Brain (tissue), 1 donor: ENCODE measurements around a stretch of chr5.

- RRBS, result 2% methylated on average over 7 of the region's 28 CpGs
These were observed 4.8 kb upstream of the RGMB start for GRCh38 chr5:98768704-98769043.

GRCh38 chr5:98872425-98873149, 56.2 kb downstream of the CHD1 start:
- RRBS, result no CpG with 5 or more reads among the region's 6 CpGs

DNA sequence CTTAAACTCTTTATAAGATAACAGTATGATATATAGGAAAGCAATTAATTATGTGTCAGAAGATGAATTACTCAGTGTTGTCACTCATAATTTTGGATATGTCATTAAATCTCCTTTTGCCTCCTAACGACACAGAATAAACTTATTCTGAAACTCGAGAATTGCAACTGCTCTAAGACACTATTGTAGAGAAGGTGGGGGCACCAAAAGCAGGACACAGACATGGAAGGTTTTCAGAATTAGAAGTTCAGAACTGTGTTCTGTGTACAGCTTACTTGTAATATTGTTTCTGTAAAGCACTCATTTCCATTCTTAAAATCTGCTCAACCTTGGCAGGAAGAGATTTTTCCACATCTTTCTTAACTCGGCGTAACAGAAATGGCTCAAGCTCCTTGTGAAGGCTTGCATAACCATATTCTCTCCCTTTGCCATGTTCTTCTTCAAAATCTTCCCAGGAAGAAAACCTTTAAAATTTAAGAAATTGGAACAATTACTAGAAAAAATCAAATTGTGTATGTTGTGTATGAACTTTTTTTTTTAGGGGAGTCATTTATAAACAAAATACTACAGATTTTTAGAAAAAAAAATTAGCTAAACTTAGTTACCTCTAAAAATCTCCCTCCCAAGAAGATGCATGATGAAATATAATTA, 36.4 kb downstream of the CHD1 start:
- RRBS, result no CpG with 5 or more reads among the region's 4 CpGs

DNA sequence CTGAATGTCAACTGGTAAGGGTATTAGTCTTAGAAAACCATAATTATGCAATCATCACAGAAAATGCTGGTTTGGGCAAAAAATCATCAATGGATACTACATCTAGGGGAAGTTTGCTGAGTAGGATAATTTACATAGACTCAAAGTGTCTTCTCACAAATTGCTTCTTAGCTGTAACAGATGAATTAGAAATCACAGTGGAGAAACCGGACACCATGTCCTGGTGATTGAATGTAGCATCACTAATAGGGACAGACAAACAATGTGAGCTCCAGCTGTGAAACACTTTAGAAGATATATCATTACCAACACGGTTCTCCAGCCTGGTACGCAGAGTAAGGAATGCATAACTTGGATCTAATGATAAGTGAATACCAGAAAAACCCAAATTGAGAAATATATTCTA, 17.4 kb downstream of the CHD1 start:
- RRBS, result no CpG with 5 or more reads among the region's 3 CpGs

DNA sequence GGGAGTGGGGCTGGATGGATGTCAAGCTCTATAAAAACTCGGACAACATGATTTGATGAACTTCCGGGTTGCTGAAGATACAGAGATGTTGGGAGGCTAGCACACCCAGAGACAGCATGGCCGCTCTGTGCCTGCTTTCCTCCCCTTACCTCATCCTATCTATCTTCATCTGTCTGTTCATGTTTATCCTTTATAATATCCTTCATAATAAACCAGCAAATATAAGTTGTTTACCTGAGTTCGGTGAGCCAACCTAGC, 18.7 kb upstream of the CHD1 start:
- RRBS, result no CpG with 5 or more reads among the region's 4 CpGs

GRCh38 chr5:99019138-99019793, 90.5 kb upstream of the CHD1 start:
- RRBS, result no CpG with 5 or more reads among the region's 7 CpGs

- RRBS, result no CpG with 5 or more reads among the region's 10 CpGs
These were observed 1.2 kb downstream of the ST8SIA4 start for GRCh38 chr5:100901747-100902328.

- RRBS, result 12% methylated on average over 4 of the region's 29 CpGs
These were observed 1.2 kb upstream of the ST8SIA4 start for GRCh38 chr5:100904015-100905017.

DNA sequence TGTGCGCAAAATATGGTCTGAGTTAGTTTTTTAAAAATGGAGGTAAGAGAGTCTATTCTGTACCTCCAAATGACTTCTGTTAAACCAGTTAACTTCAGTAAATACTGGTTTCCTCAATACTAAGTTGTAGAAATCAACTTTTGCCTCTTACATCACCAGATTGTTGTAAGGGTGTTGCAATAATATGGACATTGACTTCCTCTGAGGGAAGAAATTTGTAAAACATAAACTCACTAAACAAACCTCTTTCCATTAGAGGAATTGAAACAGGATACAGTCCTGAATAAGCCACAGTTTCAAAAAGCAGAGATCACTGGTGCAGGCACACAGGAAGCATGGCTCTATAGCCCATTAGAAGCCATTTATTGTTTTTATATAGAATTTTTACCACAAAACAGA, 32.7 kb upstream of the SLCO6A1 start:
- RRBS, result no CpG with 5 or more reads among the region's 1 CpG

DNA sequence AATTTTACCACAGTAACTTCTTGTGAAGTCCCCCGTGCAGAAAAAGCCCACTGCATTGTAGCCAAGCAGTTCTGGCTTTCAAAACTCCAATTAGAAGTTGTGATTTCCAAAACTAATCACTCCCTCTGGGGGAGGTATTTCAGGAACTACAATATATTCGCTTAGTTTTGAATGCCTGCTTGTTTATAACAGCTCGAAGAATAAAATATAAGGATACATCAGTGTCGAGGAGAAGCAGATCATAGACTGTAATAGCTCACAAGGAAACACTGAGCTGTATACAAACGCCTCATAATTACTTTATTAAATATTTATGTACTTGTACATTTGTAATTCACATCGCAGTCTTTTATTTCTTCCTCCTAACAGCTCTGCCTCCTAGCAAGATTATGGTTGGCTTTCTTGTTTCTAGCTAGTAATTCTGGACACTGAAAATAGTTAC, 111.3 kb downstream of the PAM start:
- RRBS, result no CpG with 5 or more reads among the region's 6 CpGs

- RRBS, result no CpG with 5 or more reads among the region's 2 CpGs
These were observed 112.9 kb downstream of the PAM start for GRCh38 chr5:102868011-102868313.

- RRBS, result no CpG with 5 or more reads among the region's 2 CpGs
These were observed 158.9 kb downstream of the GIN1 start for GRCh38 chr5:102961009-102961367.

DNA sequence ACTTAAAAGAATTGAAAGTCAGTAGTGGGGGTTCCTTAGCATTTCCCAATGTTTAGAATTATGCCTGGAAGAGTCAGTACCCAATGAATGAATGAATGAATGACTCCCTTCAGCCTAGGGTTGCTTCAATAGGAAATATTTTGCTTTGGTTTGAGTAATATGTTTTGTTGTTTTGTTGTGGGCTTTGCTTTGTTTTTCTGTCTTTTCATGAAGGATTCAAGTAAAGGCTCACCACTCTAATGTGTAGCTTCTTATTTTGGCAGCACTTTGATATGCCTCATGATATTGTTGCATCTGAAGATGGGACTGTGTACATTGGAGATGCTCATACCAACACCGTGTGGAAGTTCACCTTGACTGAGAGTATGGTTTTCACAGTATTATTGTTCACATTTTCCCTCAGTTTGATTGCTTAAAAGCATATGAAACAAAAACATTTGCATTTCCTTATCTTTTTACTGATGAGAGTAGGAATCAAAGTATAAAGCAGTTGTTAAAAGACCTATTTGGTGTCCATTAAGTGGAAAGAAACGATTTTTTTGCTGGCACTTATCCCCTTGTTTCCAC, 102.8 kb downstream of the GIN1 start:
- RRBS, result no CpG with 5 or more reads among the region's 2 CpGs

GRCh38 chr5:103275926-103276556, 17.5 kb downstream of the MACIR start:
- RRBS, result no CpG with 5 or more reads among the region's 17 CpGs

- RRBS, result no CpG with 5 or more reads among the region's 3 CpGs
These were observed 1191.6 kb upstream of the NUDT12 start for GRCh38 chr5:104754106-104754582.

- RRBS, result no CpG with 5 or more reads among the region's 13 CpGs
These were observed 1829.3 kb upstream of the NUDT12 start for GRCh38 chr5:105391838-105392347.

GRCh38 chr5:106508871-106509271, 1161.9 kb downstream of the EFNA5 start:
- RRBS, result no CpG with 5 or more reads among the region's 4 CpGs

- RRBS, result no CpG with 5 or more reads among the region's 13 CpGs
These were observed 690.0 kb downstream of the EFNA5 start for GRCh38 chr5:106980628-106981319.

GRCh38 chr5:107529797-107530391, 140.8 kb downstream of the EFNA5 start:
- RRBS, result no CpG with 5 or more reads among the region's 3 CpGs

DNA sequence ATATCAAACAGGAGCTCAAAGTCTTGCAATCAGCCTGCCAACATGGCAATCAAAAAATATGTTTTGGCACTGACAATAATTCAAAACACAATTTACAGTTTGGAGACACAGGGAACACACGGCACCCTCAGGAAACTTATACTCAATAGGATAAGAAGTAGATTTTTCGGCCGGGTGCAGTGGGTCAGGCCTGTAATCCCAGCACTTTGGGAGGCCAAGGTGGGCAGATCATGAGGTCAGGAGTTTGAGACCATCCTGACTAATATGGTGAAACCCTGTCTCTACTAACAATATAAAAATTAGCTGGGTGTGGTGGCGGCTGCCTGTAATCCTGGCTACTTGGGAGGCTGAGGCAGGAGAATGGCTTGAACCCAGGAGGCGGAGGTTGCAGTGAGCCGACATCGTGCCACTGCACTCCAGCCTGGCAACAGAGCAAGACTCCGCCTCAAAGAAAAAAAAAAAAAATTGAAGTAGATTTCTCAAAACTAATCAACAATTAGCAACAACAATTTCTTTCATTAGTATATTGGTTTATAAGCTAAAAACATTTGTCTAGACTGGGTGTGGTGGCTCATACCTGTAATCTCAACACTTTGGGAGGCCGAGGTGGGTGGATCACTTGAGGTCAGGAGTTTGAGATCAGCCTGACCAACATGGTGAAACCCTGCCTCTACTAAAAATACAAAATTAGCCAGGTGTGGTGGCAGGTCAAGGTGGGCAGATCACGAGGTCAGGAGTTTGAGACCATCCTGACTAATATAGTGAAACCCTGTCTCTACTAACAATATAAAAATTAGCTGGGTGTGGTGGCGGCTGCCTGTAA, 133.9 kb downstream of the EFNA5 start:
- RRBS, result no CpG with 5 or more reads among the region's 11 CpGs